Right common carotid artery plus branches (tissue), 1 donor: ENCODE measurements around the gene SH3PXD2B.

DNA sequence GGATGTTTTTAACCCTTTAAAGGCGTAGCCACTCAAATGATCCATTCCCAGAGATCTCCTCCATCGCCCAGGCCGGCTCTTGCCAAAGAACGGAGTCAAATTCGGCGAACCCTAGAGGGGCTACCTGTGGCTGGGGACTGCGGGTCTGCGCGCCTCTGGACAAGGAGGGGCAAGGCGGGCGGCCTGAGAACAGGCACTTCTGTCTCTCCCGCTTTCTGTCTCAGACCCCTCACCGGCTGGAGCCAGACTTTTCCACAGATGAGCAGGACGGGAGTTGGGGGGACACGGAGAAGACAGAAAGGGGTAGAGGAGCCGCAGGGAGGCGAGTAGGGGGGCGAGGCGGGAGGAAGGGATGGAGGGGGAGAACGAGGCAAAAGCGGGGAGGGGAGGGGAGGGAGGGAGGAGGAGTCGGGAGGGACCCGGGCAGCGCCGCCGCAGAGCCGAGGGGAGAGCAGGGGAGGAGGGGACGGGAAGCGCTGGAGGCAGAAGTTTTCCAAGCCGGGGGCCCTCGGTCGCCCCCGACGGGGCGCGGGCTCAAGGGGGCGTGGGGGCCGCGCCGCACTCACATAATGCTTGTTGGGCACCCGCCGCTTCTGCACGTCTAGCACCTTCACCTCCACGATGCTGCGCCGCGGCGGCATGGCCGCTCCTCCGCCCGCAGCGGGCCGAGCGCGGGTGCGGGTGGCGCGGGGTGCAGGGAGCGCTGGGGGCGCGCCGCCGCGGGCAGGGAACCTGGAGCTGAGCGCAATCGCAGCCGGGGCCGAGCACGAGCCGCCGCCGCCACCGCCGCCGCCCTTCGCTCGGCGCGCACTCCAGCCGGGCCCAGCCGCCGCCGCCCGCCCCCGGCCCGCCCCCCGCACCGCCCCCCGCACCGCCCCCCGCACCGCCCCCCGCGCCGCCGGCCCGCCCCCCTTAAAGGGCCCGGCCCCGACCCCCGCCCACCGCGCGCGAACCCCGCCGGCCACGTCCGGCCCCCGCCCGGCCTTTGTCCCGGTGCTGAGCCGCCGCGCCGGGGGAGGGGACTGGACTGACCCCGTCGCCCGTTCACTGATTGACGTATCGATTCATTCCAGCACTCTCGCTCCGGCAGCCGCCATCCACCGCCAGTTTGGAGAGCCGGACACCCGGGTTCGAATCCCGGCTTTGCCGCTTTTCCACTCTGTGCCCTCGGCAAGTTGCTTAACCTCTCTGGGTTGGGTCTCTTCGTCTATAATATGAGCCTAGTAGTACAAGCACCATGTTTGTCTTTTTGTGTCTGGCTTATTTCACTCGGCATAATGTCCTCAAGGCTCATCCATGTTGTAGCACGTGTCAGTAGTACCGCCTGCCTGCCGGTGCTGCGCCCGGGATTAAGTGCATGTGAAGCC, at the start of gene SH3PXD2B:
SH3PXD2B (minus strand) TSS at position 814 of the 1,367 bp plus-strand sequence.
- PRO-cap: bidirectional peak, plus-strand start at position 454 of the sequence, minus-strand start at position 354 of the sequence; bidirectional peak, plus-strand start at position 941 of the sequence, minus-strand start at position 798 of the sequence

- PRO-cap: no peak
These were observed 42.6 kb upstream of the SH3PXD2B start for GRCh38 chr5:172496769-172497493.

GRCh38 chr5:172504641-172505392, 50.5 kb upstream of the SH3PXD2B start:
- PRO-cap: no peak

GRCh38 chr5:172533083-172533474, 78.8 kb upstream of the SH3PXD2B start:
- PRO-cap: no peak

- PRO-cap: bidirectional peak, plus-strand start at chr5:172603140, minus-strand start at chr5:172602825; bidirectional peak, plus-strand start at chr5:172603663, minus-strand start at chr5:172603665; unidirectional peak, minus-strand start at chr5:172603737
These were observed 38.1 kb upstream of the NEURL1B start for GRCh38 chr5:172602525-172603882.

GRCh38 chr5:172652736-172653279, 11.7 kb downstream of the NEURL1B start:
- PRO-cap: no peak

GRCh38 chr5:172678253-172679293, 37.5 kb downstream of the NEURL1B start:
- PRO-cap: unidirectional peak, minus-strand start at chr5:172679025

- PRO-cap: no peak
These were observed 46.9 kb downstream of the NEURL1B start for GRCh38 chr5:172687784-172688594.

DNA sequence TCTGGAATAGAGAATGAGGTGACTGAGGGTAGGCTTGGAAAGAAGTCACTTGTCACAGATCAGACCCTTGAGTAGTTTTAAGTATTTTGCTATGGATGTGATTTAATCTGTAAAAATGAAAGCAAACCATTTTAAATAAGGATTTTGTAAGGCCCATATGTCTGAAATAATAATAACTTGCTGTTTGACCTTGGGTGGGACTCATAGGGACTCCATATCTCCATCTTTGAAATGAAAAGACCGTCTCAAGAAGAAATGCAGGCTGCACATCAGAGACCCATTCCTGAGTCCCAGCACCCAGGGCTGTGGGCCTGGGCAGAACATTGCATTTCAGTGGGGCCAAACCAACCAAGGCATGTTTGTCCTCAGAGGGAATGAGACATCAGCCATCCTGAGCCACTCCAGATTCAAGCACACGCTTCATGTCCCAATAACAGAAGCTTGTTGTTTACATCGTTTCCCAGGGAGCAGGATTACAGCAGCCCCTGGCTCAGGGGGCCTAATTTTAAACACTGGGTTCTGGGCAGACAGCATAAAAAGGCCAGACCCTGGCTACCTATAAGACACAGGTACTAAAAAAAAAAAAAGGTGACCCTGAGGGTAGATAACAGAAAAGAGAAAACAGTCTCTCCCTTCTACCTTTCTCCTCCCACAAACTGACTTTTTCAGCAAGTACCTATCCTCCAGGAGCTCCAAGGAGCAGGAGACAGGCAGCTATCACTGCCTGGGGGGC, 24.3 kb downstream of the DUSP1 start:
- PRO-cap: no peak

- PRO-cap: no peak
These were observed 19.3 kb downstream of the DUSP1 start for GRCh38 chr5:172751639-172752061.

DNA sequence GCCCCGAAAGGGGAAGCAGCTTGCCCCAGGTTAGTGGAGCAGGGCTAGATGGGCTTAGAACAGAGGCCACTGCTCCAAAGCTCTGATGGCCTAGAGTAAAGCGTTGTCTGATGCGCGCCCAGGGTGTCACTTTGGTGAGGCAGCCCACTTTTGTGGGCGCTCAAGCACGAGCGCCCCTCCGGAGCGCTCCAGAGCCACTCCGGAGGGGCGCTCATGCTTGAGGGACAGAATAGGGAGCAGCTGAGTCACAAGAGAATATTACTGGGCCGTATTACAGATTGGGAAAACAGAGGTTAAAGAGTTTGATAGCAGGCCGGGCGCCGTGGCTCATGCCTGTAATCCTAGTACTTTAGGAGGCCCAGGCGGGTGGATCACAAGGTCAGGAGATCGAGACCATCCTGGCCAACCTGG, 7.0 kb downstream of the DUSP1 start:
- PRO-cap: no peak

DNA sequence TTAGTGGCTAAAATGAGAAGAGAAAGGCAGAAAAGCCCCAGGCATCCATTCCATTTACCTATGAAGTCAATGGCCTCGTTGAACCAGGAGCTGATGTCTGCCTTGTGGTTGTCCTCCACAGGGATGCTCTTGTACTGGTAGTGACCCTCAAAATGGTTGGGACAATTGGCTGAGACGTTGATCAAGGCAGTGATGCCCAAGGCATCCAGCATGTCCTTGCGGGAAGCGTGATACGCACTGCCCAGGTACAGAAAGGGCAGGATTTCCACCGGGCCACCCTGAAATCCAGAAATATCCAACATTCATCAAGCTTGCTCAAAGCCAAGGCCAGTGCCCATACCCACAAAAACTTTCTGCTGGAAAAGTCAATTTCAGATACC, 1.5 kb downstream of the DUSP1 start:
- PRO-cap: no peak

DNA sequence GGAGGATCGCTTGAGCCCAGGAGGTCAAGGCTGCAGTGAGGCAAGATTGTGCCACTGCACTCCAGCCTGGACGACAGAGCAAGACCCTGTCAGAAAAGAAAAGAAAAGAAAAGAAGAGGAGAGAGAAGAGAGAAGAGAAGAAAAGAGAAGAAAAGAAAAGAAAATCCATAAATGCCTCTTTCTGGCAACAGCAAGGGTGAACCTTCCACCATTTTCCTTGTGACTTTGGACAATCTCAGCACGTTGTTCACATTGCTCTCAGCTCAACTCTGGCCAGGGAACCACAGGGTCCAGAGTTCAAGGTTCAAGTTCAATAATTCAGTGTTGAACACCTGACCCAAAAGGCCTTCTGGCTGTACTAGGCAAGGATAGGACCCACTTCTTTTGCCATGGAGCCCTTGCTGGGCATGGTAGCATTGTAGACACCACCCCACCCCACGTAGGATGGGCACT, 14.6 kb upstream of the DUSP1 start:
- PRO-cap: no peak

GRCh38 chr5:172816841-172817160, 17.2 kb upstream of the ERGIC1 start:
- PRO-cap: no peak

GRCh38 chr5:172847823-172848828, 14.1 kb downstream of the ERGIC1 start:
- PRO-cap: no peak

GRCh38 chr5:172860476-172861735, 26.9 kb downstream of the ERGIC1 start:
- PRO-cap: bidirectional peak, plus-strand start at chr5:172860857, minus-strand start at chr5:172860898; bidirectional peak, plus-strand start at chr5:172861402, minus-strand start at chr5:172861287

DNA sequence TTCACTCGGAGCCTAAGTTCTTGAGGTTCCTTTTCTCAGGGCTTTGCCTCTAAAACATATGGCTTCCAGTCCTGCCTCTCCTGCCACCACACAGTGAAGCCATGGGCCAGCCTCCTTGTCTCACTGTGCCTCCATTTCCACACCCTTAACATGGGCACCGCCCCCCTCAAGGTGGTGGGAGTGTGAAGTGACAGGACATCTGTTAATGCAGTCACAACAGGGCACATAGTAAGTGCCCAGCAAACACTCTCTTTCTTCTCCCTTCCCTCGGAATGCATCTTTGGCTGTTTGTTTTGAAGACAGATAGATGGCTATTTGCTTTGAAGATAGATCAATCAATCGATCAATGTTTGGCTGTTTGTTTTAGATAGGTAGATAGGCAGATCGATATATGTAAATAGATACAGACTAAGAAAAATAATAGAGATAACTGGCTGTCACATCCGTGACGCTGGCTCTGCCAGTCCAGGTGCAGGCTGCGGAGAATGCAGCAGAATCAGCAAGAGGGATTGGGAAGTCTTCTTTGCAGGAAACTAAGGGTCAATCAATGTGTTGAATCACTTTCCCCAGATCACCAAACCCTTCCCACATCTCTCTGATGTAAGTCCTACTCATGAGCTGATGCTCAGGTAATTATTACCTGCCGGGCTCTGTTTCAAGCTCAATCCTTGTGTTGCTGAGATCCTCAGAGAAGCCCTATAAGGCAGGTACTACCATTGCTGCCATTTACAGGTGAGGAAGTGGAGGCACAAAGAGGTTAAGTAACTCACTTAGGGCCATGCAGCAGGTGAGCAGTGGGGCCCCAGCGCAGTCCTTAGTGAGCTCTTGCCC, 60.8 kb downstream of the ERGIC1 start:
- PRO-cap: no peak

DNA sequence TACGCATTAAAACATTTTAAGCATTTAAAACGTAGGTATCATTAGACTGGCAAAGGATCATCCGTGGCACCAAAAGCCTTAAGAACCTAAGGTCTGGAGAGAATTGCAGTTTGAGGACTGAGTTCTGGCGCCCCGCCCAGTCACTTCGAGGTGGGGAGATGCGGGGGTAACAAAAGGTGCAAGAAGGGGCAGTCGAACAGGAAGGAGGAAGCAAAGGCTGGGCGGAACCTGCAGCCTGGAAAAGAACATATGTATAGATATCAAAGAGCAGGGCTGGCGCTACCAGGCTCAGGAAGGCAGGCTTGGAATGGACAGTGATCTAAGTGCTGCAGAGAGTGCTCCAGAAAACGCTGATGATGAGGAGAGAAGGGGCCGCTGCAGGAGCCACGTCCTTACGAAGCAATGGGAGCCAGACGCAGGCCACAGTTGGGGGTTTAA, 40.9 kb upstream of the RPL26L1 start:
- PRO-cap: no peak

DNA sequence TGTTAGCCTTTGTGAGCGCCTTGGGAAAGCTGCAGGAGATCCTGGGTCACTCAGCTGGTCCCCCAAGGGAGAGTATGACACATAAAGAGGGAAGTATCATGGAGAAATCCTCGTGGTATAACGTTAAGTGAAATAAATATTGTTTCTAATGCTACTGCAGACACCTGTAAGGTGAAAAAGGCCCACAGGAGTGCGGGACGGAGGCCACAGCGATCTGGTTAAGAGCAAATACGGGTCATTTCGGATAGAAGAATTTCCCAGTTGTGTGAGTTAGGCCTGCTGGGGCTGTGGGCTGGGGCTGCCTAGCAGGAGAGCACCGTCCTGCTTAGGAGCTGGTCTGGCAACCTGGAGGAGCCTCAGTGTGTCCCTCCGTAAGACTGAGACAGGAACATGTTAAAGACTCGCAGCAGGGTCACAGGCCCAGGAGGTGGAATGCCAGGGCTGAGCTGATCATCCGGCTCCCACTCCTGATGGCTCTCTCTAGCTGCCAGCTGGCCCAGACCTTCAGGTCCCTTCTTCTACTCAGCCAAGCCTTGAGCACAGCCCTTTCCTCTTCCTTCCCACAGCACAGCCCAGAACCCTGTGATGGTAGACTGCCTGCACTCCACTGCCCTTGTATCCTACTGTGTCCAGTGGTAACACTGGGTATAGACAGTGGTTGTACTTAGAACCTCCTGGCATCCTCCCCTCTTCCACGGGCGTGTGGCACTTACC, 4.8 kb downstream of the NKX2-5 start:
- PRO-cap: no peak

- PRO-cap: no peak
These were observed 2.2 kb upstream of the NKX2-5 start for GRCh38 chr5:173237183-173237670.